Zone of skin (tissue), 1 donor: ENCODE data around the gene METTL1.

- RRBS = 2% methylated on average over 8 of the region's 68 CpGs
Measured at GRCh38 chr12:57475646-57476655, 3.7 kb downstream of the ARHGAP9 start.

DNA sequence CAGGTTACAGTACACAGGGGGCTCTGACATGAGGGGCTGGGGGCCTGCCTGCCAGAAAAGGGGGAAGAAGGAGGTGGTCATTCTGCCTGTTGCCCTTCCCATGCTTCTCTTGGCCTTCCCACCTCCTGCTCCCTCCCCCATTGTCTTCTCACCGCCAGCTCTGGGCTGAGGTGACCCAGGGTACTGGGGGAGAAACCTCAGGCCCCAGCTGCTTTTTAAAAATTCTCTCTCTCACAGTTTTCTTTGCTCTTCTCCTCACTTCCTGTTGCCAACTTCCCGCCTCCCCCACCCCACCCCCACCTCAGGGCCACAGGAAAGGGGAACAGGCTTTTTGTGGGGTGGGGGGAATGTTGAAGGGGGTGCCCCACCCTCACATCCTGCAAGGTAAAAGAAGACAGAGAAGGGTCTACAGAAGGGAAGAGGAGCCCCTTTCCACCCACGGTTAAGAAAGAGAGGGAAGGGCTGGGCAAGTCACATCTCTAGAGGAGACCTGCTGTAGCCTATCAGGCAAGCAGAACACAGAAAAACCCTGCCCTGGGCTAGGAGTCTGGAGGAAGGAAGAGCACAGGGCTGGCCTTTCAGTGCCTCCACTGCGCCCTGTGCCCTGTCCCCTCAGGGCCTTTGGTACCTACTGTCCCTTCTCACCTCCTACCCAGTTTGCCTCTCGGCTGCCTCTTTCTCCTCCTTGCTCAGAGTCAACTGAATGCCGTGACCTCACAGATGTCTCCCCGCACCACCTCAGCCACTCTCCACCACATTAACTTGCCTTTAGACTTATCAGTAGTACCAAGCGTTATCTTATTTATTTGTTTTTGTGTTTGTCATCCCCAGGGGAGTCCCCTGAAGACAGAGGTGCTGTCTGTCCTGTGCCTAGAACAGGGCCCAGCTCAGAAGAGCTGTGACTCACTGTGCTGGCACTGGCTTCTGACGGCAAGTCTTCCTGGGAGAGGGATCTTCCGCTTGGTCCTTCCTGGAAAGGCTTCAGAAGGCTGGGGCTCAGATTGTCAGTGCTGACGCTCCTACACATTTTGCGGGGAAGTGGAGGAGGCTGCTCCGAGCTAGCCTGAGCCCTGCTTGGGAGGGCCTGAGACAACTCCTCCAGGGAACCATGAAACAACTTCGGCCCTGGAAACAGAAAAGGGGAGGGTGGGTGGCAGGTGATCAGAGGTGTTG, 1.6 kb downstream of the ARHGAP9 start:
- RRBS = no CpG with 5 or more reads among the region's 14 CpGs

GRCh38 chr12:57609649-57610747, 1.2 kb upstream of the ARHGEF25 start:
- RRBS = 8% methylated on average over 1 of the region's 48 CpGs

- RRBS = 13% methylated on average over 30 of the region's 52 CpGs
Measured at GRCh38 chr12:57619184-57619945, 8.1 kb downstream of the ARHGEF25 start.

DNA sequence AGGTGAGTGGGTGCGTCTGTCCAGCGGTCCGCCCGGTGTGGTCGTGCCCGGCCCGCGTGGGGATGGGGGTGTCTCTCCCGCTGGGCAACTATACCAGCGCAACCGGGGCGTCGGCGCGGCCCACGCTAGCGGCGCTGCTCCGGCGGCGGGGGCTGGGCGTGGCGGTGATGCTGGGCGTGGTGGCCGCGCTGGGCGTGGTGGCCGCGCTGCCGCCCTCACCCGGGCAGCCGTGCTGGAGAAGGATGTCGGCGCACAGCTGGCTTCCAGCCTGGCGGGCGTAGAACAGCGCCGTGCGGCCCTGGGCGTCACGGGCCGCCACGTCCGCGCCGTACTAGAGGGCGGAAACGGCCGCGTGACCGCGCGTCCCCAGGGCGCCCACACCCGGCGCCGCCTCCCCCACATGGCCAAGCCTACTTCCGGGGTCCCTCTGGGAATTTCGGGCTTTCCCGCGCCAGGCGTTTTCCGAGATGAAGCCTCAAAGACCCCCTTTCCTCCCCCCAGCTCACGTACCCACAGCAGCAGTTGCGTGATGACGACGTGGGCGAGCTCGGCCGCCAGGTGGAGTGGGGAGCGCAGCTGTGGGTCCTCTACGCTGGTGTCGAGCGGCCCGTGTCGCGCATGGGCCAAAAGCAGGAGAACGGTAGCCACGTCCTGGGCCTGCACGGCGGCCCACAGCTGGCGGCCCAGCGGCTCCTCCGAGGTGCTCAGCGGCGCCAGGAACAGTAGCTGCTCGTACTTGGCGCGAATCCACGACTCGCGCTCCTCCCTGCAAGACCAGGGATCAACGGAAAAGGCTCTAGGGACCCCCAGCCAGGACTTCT, 11.9 kb downstream of the AGAP2 start:
- RRBS = 3% methylated on average over 24 of the region's 93 CpGs

GRCh38 chr12:57741704-57742387, 3.0 kb upstream of the TSPAN31 start:
- RRBS = no CpG with 5 or more reads among the region's 10 CpGs

DNA sequence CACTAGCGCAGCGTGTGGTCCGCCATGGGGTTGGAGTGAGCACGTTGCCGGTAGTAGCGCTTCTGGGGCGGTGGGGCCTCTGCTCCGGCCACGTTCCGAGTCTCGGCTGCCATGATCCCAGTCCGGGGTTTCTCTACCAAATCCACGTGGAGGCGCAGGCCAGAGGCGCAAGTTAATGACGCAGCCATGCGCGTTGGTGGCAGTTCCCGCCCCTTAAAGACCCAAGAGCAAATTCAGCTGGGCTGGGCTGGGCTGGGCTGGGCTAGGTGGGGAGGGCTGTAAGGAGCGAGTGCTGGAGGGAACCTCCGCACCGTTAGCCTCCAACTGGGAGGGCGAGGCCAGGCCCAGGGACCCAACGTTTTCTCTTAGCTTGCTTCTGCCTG, at the start of gene METTL1:
METTL1 (minus strand) TSS at position 135 of the 383 bp plus-strand sequence.
- RRBS = 0% methylated on average over 4 of the region's 24 CpGs

- RRBS = no CpG with 5 or more reads among the region's 8 CpGs
Measured at GRCh38 chr12:57796532-57797141, 14.1 kb downstream of the TSFM start.

DNA sequence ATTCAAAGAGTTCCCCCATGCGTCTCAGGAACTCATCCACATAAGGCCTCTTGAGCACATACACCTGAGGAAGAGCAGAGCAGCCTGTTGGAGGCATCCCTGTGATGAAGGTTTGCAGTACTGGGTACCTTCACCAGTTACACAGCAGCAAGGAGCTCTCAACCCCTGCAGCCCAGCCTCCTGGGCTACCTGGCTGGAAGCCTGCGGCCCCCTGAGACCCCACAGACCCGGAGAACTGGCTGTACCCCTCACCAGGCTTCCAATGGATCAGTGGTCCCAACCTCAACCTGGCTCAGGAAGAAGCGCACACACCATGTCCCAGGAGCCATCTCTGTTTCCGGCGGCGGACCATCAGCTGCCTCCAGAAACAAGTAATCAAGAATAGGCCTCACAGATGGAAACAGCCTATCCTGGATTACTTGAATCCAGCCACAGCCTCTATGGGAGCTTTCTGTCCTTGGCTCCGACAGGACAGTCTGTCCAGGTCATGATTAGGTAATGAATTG, 5.8 kb upstream of the AVIL start:
- RRBS = 91% methylated on average over 2 of the region's 8 CpGs

- RRBS = no CpG with 5 or more reads among the region's 7 CpGs
Measured at GRCh38 chr12:57837780-57838819, 8.4 kb downstream of the CTDSP2 start.

DNA sequence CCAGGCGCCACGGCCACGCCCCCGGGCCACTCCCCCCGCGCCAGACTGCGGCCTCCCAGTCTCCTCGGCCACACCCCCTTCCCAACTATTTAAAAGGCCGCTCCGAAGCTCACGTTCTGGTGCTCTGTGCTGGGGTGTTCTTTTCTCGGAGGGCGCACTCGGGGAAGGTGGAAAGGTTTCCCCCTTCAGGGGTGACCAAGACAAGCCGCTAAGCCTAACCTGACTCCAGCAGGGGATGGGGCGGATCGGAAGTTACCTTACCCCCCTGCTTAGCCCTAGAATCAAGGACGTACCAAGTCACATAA, 526 bp upstream of the CTDSP2 start:
- RRBS = 2% methylated on average over 4 of the region's 18 CpGs

GRCh38 chr12:57873876-57875086, 27.8 kb upstream of the CTDSP2 start:
- RRBS = no CpG with 5 or more reads among the region's 11 CpGs

- RRBS = no CpG with 5 or more reads among the region's 5 CpGs
Measured at GRCh38 chr12:57892647-57893139, 46.2 kb upstream of the CTDSP2 start.

- RRBS = 1% methylated on average over 12 of the region's 58 CpGs
Measured at GRCh38 chr12:57896397-57897459, 44.6 kb upstream of the ATP23 start.

DNA sequence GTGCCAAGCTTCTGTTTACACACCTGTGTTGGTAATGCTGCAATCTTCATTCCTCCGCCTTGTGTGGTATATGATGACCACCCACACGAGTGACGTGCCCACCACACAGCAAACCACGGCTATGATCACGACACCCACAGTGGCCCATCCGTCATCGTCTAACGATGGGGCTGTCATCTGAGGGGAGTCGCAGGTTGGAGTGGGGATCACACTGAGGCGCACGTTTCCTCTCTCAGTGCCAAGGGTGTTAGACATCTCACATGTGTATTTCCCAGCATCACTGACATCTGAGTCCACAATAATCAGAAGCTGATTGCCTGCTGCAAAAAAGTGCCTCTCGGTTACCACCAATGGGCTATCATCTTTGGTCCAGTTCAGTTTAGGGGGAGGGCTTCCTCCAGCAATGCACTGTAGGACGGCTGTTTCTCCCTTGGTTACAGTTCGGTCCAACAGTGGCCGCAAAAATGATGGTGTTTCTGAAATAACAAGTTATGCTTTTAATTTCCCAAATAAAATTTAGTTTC, 42.9 kb downstream of the LRIG3 start:
- RRBS = no CpG with 5 or more reads among the region's 15 CpGs

- RRBS = no CpG with 5 or more reads among the region's 9 CpGs
Measured at GRCh38 chr12:58886965-58887777, 33.1 kb downstream of the LRIG3 start.

DNA sequence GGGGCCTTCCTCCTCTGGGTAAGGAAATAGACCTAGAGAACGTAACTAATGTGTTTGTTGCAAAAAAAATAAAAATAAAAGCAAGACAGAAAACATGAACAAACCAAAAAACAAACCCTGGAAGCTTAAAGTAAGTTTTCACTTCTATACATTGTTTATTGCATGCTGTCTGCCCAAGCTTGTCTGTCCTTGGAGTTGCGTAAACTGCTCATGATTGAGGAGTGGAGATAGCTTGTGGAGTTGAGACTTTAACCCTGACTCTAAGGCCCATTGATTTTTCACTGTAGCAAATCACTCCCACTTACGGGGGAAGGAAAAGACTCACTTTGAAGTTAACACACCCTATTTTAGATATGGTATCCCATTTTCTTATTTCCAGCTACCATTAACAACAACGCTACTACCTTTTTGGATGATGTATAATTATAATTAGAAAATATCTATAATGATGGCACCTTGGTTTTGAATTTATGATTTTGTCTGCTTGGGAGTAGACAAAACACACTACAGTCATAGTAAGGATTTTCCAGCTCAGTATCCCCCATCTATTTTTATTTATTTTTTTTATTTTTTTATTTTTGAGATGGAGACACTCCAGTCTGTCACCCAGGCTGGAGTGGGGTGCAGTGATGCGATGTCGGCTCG, 1.3 kb upstream of the LRIG3 start:
- RRBS = no CpG with 5 or more reads among the region's 7 CpGs

DNA sequence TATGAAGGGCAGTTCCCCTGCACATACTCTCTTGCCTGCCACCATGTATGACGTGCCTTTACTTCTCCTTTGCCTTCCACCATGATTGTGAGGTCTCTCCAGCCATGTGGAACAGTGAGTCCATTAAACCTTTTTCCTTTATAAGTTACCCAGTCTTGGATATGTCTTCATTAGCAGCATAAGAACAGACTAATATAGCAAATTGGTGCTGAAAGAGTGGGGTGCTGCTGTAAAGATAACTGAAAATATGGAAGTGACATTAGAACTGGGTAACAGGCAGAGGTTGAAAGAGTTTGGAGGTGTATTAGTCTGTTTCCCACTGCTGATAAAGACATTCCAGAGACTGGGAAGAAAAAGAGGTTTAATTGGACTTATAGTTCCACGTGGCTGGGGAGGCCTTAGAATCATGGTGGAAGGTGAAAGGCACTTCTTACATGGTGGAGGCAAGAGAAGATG, 70.8 kb downstream of the SLC16A7 start:
- RRBS = no CpG with 5 or more reads among the region's 2 CpGs